ENCODE measurements around a stretch of chr7.

DNA sequence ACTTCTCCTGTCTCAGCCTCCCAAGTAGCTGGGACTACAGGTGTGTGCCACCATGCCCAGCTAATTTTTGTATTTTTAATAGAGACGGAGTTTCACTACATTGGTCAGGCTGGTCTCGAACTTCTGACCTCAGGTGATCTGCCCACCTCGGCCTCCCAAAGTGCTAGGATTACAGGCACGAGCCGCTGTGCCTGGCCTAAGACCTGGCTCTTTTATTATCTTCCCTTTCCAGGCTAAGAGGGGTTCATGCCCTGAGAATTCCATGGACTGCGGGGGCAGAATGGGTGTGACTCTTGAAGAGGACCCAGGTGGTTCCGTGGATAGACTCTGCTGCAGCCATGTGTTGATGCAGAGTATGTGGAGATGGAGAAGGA is 10.4 kb upstream of the CPA4 start:
- PRO-cap = no peak

DNA sequence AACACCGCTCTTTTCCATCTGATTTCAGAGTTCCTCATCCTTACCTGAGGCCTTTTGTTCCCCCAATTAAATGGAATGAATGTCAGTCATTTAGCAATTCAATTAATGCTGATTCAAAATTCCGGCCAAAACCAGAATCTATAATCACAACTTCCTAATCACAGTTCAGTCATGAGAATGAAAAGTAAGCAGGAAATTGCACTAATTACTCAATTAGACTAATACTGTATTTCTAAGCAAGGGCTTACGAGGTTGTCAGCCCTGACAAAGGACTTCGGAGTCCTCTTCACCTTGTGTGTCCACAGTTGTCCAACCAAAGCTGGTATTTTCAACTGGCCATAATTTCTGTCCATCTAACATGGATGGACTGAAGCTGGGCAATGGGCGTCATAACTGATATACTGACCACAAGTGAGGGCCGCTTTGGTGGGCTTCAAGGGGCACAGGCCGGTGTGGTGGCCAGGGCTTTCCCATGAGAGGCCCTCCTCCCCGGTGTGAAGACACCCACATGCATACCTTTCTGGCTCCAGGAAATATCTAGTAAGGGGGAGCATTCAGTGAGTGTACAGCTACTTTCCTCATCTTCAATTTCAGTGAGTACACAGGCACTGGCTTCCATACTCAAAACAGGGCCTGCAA is 17.5 kb downstream of the CPA1 start:
- PRO-cap = no peak

DNA sequence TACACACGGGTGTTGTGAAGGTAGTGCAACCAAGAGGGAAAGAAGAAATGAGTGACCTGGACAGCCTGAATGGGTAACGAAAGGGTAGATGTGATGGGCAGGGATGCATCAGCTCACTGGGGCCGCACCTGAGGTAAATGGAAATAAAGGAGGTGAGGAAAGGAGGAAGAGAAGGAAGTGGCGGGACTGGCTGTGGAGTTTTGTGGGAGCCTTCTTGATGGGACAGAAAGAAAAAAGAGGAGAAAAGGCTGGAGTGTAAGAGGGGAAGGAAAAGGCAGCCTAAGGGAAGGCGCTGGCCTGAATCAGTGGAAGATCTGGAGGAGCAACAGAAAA is 34.0 kb downstream of the MEST start:
- PRO-cap = no peak

DNA sequence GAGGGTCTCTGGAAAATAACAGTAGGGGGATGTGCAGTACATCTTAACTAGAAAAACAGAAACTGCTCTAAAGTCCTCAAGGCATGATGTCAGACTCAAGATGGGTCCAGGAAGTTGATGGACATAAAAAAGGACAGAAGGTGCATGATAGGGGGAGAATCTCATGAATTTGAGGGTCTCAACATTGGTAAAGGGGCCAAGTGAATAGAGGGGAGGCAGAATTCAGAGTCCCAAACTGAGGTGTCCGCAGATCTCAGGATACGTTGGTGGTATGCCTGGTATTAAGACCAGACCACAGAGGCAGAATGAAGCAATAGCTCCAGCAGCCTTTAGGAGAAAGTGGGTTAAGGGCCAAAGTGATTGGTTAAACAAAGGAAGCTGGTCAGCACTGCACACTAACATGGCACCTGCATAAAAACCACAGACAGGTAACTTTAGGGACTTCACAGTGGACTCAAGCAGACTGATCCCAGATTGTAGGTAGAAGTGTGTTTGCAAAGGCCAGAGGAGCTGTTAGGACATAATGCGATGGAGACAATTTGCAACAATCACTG is 37.5 kb downstream of the MEST start:
- PRO-cap = no peak

GRCh38 chr7:130877226-130877816 is 143.3 kb upstream of the KLF14 start:
- PRO-cap = no peak

DNA sequence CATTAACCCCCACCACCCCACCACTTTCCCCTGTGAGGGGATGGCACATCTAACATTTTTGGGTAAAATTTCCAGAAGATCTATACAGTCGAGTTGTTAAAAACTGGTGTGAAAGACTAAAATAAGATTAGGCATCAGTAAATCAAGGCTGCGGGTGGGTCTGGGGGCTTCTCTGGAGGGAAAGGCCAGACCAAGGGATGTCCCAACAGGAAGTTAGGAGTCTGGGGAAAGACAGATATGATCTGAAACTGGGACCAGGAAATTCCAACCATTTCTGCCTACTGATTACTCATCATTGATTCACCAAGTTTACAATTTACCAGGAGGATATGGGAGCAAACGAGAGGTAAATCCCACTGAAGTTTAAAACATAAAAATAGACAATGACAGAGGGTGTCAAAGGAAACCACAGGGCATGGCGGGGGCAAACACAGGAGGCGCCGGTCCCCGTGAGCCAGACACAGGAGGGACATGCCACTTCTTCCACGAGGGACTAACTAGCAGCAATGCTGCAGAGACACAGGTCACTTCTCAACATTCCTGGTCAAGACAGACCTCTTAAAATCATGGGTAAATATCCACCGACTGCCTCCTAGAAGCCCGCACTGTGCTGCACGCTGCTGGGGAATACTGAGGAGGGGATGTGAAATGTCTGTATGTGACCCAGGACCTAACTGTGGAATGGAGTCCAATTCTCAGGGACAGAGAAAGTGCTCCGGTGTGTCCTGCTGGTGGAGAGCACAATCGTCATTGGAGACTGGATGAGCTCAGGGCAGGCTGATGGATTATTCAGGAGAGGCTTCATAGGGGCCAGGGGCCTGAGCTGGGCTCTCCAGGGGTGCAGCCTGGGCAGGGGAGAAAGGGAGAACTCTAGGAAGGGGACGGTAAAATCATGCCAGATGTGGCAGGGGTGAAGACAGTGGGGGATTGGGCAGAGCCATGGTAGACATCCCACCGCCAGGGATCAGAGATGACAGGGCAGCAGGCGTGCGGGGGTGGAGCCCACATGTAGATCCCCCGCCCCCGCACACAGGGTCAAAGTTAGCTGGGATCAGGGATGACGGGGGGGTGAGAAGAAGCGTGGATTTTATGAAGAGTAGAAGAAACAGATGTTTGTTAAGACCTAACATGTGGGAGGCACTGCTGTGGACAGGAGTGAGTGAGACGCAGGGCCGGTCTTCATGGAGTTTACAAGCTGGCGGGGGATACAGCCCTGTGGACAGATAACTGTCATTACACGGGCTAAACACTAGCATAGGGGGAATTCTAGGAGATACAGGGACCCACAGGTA is 153.5 kb upstream of the KLF14 start:
- PRO-cap = no peak

- PRO-cap = no peak
Observed at GRCh38 chr7:130936364-130937144, 202.5 kb upstream of the KLF14 start.

- PRO-cap = no peak
Observed at GRCh38 chr7:130962374-130962774, 228.4 kb upstream of the KLF14 start.

- PRO-cap = no peak
Observed at GRCh38 chr7:130995377-130996177, 261.6 kb upstream of the KLF14 start.

DNA sequence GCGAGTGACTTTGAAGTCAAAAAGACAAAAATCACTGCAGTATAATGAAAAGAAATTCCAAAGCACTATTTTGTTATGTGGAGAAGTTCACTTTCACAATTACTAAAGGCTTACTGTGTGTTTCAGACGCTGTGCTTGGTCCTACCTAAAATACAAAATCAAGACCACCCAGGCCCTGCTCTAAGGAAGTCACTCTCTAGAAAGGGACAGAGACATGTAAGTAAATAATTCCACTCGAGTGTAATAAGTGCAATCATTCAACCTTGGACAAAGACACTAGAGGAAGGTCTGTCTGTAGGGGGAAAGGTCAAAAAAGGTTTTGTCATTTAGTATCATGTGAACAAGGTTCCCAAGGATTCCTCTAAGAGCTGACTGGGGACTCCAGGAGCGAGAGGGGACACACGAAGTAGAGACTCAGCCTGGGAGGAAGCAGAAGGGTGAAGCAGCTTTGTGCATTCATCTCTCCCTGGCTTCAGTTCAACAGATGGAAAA is 274.7 kb upstream of the KLF14 start:
- PRO-cap = no peak

DNA sequence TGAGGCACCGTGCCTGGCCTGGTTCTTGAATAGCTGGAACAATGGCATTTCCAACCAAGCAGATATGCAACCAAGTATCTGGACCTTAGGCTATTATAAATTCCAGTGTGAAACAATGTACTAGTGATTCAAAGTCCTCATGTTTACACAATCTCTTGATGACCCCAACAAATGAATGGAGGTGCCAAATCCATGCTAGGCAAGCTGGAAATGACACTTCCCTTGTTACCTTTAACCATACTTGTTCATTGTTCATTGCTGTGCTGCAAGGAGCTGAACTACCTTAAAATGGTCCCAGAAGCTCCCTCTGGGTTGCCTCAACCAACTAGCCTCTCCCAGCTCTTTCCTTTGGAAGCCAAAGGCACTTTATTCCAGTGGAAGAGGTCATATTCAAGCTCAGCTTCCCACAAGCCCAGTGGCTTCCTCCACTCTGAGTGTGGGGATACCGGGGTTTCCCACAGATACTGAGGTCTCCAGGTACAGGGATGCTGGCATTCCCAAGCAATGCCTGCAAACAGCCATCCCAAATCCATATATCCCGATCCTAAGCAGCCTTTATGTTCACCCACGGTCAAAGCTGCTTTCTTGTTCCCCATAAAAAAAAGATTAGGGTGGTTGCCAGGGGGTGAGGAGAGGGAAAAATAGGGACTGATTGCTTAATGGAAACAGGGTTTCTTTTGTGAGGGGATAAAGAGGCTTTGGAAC is 282.4 kb upstream of the KLF14 start:
- PRO-cap = no peak

DNA sequence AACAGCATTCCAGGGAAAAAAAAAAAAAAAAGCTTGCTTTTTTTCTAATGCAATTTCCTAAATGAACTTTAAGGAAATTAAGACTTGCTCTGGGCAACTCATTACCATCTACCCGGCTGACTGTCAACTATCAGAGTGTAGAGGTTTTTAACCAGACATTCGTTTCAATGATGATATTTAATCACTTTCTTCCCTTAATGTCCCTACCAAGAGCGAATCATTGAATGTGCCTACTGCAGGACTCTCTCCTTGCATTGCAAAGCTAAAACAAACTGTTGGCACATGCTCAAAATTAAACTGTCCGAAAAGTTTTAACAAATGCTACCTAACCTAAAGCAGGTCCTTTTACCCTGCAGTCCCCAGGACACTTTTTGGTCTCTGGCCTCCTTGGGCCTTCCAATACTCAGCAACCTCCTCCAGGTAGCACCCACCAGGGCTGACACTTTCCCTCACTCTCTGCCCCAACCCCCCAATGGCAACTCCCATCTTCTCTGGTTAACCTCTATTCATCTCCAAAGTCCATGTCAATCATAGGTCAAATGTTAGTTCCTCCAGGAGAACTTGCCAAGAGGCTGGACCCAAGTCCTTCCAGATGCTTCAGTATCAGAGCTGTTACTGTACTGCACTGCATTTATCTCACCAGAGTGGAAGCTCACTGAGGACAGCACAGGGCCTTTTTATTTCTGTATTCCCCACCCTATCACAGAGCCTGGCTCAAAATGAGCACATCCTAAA is 294.8 kb upstream of the KLF14 start:
- PRO-cap = no peak

GRCh38 chr7:131040297-131041058 is 287.2 kb upstream of the MKLN1 start:
- PRO-cap = no peak

- PRO-cap = no peak
Observed at GRCh38 chr7:131083128-131083263, 244.7 kb upstream of the MKLN1 start.

- PRO-cap = no peak
Observed at GRCh38 chr7:131087285-131087622, 240.4 kb upstream of the MKLN1 start.

DNA sequence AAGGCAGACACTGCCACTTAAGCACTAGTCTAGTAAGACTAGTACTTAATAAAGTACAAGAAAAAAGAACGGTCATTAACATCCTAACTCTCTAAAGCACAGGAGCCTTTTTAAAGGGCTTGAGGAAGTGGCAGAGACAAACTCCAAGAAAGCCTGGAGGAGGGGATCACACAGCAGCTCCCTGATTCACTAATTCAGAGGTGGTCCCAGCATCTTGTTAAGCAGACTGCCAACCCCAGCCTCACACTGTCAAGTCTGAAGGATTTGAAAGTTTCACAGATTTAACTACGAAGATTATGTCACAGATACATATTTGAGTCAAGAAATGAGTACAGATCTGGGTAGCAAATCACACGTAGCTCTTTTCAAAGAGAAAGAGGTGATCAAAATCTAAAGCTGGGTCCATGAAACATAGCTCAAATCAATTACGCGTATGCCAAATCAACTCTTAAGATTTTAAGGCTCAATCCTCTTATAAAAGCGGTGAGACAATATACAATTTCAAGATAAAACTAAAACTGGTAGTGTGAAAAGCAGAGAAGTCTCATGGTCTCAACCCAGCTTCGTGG is 230.0 kb upstream of the MKLN1 start:
- PRO-cap = no peak

- PRO-cap = no peak
Observed at GRCh38 chr7:131110286-131111152, 217.2 kb upstream of the MKLN1 start.

- PRO-cap = no peak
Observed at GRCh38 chr7:131219139-131219532, 108.5 kb upstream of the MKLN1 start.

DNA sequence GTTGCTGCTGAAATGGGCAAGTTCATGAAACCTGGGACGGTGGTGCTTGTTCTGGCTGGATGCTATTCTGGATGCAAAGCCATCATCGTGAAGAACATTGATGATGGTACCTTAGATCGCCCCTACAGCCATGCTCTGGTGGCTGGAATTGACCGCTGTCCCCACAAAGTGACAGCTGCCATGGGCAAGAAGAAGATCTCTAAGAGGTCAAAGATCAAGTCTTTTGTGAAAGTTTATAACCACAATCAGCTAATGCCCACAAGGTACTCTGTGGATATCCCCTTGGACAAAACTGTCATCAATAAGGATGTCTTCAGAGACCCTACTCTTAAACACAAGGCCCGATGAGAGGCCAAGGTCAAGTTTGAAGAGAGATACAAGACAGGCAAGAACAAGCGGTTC is 85.1 kb upstream of the MKLN1 start:
- PRO-cap = unidirectional peak, minus-strand start at position 163 of the sequence

DNA sequence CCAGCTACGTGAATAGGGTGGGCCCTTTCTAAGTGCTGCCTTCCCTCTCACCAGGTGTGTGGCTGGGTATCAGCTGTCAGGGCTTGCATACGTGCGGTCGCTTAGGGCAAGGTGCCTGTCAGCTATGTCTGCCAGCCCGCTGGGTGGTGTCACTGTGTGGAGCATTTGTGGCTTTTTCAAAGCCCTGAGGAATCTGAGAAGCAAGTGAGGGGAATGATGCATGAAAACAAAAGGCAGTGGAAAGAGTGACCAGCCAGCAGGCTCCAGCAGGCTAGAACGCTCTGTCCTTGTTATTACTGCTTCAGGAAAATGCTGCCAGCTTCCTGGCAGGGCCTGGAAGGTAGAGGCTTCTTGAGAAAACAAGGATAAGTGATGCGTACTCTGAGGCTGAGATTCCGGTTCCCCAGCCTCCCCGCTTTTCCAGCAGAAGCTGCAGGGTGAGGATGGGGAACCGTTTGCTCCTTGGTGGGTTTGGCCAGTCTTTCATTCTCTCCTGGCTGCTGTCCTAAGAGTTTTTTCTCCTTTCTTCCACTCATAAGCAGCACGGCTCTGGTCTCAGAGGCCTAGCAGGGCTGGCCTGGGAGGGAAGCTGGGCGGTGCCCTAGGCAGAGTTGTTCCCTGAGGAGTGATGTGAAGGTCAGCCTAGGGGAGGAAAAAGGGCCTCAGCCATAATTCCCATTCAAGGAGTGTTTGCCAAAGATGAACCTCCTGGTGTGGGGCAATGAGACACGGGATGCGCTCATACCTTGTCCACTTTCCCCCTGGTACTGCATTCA is 42.9 kb upstream of the MKLN1 start:
- PRO-cap = no peak

All from endothelial cell (in vitro differentiated cells).